ENCODE measurements around a stretch of chr12.

DNA sequence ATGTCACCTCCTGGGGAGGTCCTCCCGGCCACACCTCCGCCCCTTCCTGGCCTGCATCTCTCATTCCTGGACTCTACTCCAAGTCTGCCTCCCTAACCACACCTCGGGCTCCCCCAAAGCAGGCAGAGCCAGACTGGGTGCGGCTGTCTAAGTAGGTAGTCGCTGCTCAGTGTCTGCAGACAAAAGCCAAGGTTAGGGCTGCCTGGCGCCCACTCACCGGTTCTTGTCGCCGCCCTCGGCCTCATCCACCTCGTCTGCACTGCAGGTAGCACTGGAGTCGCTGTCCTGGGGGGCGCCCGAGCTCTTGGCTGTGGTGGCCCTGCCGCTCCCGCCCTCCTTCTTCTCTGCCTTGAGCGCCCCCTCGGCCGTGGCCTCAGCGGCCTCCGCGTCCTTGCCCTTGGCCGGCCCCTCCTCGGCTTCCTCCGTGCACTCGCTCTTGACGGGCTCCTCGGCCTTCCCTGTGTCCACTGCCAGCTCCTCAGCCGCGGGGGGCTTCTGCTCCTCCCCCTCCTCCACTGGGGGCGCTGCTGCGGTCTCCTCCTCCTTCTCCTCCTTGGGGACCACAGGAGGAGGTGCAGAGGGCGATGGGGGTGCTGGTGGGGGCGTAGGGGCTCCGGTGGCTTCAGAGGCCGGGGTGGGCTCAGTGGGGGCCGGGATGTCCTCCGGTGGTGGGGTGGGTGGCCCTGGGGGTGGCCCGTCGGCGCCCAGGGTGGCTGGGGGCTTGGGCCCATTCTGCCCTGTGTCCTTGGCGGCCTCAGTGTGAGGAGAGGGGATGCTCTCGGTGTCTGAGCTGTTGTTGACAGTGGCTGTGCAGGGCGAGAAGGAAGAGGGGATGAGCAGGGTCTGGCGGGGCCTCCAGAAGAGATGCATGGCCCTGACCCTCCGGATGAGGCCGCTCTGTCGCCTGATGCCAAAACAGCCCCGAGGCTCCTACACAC is 77.2 kb downstream of the RFLNA start:
- PRO-cap, result no peak
- RAMPAGE, long total RNA, 3 experiments, result no peak in any of the 3 experiments

DNA sequence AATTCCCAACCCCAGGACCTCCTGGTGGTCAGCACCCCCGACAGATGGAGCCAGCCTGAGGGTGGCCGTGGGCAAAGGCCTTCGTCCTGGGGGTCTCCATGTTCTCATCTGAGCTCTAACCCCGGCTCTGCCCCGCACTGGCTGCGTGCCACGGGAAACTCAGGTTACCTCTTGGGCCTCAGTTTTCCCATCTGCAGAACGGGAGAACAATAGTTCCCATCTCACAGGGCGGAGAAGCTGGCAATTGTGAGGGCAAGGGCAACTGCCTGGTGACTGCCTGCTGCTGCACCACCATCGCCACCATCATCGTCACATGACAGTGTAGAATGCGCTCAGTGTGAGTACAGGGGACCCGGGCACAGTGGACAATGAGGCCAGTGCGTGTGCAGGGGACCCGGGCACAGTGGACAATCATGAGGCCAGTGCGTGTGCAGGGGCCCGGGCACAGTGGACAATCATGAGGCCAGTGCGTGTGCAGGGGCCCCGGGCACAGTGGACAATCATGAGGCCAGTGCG is 78.0 kb downstream of the RFLNA start:
- PRO-cap, result no peak
- RAMPAGE, long total RNA, 3 experiments, result no peak in any of the 3 experiments

- PRO-cap, result no peak
- RAMPAGE, long total RNA, 3 experiments, result no peak in any of the 3 experiments
These were observed 86.2 kb downstream of the RFLNA start for GRCh38 chr12:124380957-124381619.

GRCh38 chr12:124390483-124391099 is 95.7 kb downstream of the RFLNA start:
- PRO-cap, result no peak
- RAMPAGE, long total RNA, 3 experiments, result no peak in any of the 3 experiments

DNA sequence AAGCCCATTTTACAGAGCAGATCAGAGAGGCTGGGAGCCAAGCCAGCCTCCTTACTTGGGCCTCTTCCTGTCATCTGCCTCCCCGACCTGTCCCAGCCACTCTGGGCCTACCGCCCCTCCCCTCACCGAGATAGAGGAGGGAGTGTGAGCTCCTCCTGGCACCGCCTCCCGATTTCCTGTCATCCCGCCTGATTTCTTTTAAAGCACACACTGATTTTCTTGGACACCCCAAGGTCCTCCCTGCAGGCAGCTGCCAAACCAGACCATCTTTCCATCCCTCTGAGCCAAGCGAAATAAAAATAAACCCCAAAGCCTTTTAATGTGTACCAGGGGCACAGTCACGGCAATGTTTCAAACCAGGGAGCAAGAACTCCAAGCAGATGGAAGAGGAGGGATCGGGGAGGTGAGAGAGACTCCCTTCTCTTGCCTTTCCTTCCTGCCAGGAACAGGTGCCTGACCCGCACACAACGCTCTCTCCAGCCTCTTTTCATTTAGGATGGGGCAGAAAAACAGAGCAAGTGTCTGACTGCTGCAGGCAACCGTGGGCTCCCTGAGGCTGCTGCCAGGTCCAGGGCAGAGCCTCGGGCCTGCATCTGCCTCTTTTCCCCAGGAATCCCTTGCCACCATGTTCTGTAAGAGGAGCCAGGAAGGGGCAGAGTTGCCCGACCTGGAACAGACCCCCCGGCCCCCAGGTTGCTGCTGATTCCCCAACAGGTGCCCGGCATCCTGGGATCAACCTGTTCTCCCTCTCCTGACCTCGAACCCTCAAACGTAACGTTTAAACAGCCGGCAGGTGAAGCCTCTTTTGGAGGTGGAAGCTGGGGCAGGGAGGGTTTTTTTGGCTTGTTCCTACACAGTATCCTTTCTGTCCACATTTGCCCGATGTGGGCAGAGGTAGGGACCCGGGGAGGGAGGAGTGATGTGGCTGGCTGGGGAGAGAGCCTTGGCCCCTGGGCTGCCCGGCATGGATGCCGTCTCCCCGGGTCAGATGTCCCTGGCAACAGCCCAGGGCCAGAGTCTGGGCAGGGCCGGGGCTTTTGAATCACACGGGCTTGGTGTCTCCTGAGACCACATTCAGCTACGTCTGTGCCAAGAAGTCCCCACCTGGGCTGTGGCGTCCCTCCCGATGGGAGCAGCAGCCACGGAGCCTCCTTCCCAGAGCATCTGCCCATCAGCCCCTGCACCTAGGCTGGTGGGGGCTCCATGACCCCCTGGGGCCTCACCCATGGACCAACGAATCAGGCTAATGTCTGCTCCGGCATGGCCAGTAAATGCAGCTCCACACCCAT is 108.9 kb downstream of the RFLNA start:
- PRO-cap, result no peak
- RAMPAGE, long total RNA, 3 experiments, result start-site peak on the minus strand in 1 of 3 experiments, centred at position 536 of the sequence, 6 reads per replicate

DNA sequence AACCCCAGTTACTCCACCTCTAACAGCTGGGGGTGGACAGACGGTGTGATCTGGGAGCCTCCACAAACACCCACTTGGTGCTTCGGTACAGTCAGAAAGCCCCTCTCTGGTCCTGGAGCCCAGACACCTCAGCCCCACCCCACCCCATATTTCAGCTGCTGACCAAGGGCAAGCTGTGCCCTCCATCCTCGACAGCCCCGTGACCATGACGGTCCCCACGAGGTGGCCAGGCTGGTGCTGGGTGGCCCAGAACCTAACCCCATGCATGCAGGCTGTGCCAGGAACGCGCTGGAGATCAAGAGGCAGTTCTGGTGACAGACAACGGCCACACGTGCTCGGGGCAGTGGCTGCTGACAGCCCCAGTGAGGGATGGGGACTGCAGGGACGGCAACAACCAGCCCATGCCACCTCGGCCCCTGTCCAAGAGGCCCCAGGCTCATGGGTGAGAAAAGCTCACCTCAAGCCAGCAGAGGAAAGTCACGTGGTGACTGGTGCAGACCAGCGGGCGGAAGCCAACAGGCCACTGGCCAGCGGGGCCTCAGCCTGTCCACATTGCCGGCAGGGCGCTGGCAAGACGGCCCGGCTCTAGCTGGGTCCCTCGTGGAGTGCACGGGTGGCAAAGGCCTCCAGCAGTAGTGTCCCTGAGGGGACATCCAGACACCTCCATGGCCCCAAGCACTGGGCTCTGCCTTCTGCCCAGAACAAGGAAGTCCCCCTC is 134.3 kb downstream of the NCOR2 start:
- PRO-cap, result no peak
- RAMPAGE, long total RNA, 3 experiments, result no peak in any of the 3 experiments

DNA sequence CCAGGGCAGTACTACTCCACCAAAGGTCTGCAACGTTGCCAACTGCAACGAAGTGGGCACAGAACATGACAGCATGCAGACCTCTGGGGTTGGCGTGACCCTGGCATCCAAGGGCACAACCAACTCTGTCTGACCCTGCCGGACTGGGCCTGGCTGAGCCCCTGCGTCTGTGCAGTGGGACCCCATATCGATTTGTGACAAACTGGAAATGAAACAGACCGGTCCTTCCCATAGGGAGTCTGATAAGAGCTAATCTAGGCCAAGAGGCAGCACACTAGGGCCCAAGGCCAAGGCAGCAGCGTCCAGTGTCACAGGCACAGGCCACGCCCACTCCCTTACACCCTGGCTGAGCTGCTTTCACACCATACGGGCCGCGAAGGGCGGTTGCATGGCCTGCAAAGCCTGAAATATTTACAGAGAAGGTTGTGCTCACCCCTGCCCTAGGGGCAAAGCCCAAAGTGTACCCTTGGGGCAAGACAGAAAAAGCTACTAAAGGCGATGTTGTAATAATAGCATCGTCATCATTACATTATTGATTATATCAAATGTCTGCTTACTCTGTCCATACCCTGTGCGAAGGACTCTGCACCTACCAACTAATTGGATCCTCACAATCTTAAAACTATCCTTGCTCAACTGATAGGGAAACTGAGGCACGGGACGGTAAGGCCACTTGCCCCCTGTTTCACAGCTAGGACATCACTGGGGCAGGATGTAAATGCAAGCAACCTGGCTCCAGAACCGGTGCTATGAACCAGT is 76.5 kb downstream of the NCOR2 start:
- PRO-cap, result no peak
- RAMPAGE, long total RNA, 3 experiments, result no peak in any of the 3 experiments

DNA sequence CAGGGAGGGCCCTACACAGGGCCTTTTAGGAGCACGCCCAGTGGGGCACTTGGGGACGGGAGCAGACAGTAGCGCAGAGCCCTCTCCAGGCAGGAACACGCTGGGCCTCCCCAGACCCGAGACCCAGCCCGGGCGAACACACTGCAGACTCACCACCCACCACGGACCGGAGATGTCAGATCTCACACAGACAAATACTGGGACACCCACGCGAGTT is 529 bp upstream of the NCOR2 start:
- PRO-cap, result no peak
- RAMPAGE, long total RNA, 3 experiments, result no peak in any of the 3 experiments

GRCh38 chr12:124605191-124605749 is 37.9 kb upstream of the NCOR2 start:
- PRO-cap, result no peak
- RAMPAGE, long total RNA, 3 experiments, result no peak in any of the 3 experiments

DNA sequence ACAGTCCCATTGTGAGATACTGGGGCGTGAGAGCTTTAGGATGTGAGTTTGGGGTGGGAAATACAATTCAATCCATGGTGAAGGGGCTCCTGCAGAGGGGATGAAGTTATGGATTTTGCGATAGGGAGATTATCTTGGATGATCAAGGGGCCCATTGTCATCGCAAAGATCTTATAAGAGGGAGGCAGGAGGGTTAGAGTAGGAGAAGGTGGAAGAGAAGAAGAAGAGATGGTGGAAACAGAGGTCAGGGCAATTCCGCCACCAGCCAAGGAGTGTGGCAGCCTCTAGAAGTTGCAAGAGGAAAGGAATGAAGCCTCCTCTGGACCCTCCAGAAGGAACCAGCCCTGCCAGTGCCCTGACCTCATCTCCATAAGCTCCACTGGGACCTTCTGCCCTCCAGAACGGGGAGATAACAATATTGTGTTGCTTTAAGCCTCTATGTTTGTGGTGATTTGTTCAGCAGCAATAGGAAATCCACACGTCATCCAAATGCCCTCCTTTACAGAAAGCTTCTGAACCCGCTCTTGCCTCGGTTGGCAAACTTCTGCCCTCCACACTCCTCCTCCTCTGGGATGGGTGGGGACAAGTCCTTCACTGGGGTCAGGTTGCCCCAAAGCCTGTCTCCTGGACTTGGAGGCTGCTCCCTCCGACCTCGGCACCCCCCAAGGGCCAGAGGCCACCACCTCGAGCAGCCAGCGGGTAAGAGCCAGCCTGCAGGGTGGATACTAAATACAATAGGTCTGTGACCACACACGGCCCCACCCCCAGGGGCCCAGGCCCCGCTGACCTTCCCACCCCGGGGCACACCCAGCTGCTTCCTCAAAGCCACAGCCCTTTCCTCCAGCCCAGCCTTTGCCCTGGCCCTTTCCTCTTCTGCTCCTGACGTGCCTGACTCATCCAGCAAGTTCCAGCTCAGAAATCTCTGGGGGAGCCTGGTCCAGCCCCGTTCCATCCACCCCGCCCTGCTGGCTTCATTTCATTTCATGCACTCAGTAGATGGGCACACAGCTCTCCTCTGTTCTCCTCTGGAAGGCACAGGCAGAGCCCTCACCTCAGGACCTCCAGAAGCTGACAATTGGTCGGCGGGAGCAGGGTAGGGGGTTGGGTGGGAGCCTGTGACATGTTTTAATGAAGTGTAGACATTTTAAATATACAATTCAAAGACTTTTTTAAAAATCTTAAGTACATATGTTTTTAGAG is 58.6 kb upstream of the NCOR2 start:
- PRO-cap, result bidirectional peak, plus-strand start at position 979 of the sequence, minus-strand start at position 875 of the sequence
- RAMPAGE, long total RNA, 3 experiments, result no peak in any of the 3 experiments

DNA sequence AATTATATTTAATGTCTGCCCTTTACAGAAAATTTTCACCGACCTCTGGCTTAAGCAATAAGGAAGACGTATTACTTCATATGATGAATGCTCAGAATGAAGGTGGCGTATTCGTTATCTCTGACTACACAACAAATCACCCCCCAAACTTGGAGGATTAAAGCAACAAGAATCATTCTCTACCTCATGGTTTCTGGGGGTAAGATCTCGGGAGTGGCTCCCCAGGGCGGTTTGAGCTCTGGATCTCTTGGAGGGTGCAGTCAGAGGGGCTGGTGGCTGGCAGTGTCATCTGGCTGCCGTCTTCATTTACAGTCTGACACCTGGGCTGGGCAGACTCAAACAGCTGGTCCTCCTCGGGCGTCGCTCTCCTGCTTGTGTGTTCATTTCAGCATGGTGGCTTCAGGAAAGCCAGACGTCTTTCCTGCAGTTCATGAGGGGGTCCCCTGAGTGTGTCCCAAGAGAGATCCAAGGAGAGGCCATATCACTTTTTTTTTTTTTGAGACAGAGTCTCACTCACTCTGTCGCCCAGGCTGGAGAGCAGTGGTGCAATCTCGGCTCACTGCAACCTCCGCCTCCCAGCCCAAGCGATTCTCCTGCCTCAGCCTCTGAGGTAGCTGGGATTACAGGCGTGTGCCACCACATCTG is 66.5 kb upstream of the NCOR2 start:
- PRO-cap, result no peak
- RAMPAGE, long total RNA, 3 experiments, result no peak in any of the 3 experiments

- PRO-cap, result no peak
- RAMPAGE, long total RNA, 3 experiments, result no peak in any of the 3 experiments
These were observed 85.8 kb upstream of the NCOR2 start for GRCh38 chr12:124653104-124653685.

DNA sequence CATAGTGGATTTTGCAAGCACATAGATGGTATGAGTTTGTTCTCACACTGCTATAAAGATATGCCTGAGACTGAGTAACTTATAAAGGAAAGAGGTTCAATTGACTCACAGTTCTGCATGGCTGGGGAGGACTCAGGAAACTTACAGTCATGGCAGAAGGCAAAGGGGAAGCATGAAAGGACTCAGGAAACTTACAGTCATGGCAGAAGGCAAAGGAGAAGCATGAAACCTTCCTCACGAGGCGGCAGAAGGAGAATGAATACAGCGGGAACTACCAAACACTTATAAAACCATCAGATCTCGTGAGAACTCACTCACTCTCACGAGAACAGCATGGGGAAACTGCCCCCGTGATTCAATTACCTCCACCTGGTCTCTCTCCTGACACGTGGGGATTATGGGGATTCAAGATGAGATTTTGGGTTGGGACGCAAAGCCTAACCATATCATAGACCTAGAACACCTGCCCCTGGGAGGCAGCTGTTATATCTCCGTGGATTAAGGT is 101.9 kb upstream of the NCOR2 start:
- PRO-cap, result no peak
- RAMPAGE, long total RNA, 3 experiments, result no peak in any of the 3 experiments

DNA sequence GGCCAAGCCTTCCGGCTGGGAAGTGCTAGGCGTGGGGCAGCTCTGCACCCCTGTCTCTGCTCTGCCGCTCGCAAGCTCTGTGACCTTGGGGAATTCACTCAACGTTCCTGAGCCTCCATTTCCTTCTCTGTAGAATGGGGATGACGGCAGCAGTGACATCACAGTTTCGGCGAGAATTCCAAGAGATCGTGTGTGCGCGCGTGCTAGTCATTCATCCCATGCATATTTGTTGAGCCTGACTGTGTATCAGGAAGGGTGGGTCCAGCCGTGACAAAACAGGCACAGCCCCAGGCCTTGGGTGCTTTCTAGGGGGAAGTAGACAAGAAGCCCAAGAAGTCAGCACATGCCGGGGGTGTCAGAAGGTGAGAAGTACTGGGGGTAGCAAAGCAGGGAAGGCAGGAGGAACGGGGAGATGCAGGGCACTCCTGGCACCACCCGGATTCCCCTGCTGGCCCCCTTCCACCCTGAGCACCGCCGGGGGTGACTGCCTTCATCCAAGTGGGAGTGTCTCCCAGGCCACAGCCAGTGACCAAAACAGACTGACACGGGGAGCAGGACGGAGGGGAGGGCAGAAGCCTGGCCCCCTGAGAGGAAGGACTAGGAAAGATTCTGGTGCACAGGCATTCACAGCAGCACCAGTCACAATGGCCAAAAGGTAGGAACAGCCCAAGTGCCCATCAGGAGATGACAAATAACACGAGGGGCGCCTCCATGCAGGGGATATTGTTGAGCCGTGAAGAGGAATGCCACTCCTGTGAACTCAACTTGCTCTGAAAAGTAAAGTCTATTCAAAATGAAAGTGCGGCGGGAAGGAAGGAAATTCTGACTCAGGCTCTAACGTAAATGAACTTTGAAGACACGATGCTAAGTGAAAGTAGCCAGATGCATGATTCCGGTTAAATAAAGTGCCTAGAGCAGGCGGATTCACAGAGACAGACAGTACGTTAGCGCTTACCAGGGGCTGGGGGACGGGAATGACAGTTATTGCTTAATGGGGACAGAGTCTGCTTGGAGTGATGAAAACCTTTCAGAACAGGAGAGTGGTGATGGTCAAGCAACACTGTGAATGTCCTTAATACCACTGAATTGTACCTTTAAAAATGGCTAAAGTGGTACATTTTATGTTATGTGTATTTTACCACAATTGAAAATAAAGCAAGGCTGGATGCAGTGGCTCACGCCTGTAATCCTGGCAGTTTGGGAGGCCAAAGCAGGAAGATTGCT is 146.0 kb upstream of the NCOR2 start:
- PRO-cap, result bidirectional peak, plus-strand start at position 1,035 of the sequence, minus-strand start at position 767 of the sequence
- RAMPAGE, long total RNA, 3 experiments, result no peak in any of the 3 experiments

GRCh38 chr12:124736985-124737424 is 126.7 kb downstream of the SCARB1 start:
- PRO-cap, result no peak
- RAMPAGE, long total RNA, 3 experiments, result no peak in any of the 3 experiments

GRCh38 chr12:124776931-124777765 is 86.5 kb downstream of the SCARB1 start:
- PRO-cap, result no peak
- RAMPAGE, long total RNA, 3 experiments, result no peak in any of the 3 experiments

DNA sequence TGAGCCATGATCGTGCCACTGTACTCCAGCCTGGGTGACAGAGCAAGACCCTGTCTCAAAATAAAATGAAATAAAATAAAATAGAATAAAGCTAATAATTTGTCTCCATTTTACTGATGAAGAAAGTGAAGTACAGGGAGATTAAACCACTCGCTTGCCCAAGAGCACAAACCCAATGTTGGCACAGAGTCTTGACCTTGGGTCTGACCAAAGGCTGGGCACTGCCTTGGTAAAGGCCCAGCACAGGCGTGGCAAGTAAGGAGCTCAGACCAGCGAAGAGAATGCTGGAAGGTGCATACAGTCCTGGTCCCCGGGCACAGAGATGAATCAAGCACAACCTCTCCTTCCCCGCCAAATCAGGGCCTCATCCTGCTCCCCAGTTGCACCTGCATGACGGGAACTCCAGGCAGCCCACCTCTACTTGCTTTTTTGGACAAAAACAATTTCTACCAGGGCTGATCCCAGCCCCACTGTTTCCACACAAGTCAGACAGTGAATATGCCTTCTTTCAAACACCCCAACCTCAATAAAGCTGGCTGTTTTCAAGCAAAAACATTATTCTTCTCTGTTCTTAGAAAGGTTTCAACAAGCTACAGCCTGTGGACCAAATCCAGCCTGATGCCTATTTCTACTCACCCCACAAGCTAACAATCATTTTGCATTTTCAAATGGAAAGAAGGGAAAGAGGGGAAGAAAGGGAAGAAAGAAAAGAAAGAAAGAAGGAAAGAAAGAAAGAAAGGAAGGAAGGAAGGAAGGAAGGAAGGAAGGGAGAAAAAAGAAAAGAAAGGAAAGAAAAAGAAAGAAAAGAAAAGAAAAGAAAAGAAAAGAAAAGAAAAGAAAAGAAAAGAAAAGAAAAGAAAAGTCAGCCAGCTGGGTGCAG is 26.7 kb downstream of the SCARB1 start:
- PRO-cap, result no peak
- RAMPAGE, long total RNA, 3 experiments, result no peak in any of the 3 experiments

- PRO-cap, result no peak
- RAMPAGE, long total RNA, 3 experiments, result no peak in any of the 3 experiments
These were observed 24.1 kb upstream of the UBC start for GRCh38 chr12:124938399-124939047.

DNA sequence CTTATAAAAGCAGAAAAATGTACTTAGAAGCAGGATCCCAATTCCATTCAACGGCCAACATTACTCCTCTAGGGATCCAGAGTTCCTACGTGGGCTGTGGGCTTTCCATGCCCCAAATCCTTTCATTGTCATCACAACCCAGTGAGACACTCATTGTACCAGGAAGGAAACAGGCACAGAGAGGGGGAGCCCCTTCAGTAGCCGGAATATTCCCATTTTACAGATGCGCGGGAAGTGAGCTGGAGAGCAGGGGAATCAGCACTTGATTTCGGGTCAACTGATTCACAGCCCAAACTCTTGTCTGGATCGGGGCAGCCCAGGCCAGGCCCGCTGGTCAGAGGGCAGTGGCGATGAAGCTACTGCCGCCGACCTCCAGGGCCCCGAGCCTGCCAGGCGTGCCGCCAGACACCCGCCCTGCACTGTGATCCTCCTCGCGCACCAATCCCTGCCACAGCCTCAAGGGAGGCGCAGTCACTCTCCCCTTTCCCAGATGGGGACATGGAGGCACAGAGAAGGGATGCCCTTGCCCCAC is 9.0 kb downstream of the DHX37 start:
- PRO-cap, result unidirectional peak, plus-strand start at position 238 of the sequence
- RAMPAGE, long total RNA, 3 experiments, result no peak in any of the 3 experiments

GRCh38 chr12:125143385-125144329 is 42.5 kb upstream of the TMEM132B start:
- PRO-cap, result no peak
- RAMPAGE, long total RNA, 3 experiments, result no peak in any of the 3 experiments

Data from tibial nerve (tissue), 3 donors.